H7 (cell line): ENCODE results near the gene AP5S1.

- RAMPAGE, long total RNA, result no peak
These were observed 8.7 kb upstream of the AP5S1 start for GRCh38 chr20:3811400-3812350.

DNA sequence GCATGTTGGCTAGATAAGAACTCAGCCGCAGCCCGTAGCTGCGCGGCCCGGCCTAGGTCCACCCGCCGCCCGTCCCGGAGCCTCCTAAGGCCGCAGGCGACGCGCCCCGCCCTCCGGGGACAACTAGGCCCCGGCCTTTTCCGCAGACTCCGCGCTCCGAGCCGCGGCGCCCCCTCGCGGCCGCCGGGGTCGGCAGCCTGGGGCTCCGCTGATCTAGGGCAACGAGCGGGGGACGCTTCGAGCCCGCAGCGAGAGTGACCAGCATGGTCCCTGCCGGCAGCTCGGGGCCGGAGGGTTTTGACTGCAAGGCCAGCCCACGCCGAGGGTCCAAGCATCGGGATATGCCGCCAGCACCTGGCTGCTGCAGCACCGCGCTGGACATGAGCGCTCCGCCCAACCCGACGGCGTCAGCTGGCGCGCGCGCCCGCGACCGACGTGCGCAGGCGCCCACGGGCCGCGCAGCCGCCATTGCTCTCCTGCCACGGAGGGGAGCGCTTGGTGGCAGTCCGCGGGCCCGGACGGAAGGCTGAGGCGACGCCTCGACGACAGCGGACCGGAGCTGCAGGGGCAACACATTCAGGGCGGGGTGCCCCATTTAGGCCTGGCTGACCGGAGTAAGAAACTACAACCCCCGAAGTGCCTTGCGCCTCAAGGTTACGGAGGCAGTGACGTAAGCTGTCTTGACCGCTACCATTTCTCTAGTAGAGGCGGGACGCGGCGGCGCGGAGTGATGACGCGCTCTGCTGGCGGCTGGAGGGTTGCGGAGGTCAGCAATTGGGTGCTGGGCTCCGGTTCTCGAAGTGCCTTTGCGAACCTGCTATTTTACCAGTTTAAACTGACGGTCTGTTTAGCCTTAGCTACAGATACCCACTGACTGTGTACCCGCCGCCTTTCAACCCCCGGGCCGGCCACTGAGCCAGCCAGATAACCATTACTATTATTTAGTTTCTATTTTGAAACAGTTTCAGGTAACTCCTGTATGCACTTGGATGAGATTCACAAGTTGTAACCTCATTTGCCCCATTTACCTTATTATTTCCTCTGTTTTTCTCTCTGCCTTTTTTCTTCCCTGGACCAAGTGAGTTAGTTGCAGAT, at the start of gene AP5S1:
AP5S1 (plus strand) TSS at position 459 of the 1,095 bp plus-strand sequence.
- RAMPAGE, long total RNA, result no peak

GRCh38 chr20:3923900-3924814, 35.0 kb downstream of the PANK2 start:
- RAMPAGE, long total RNA, result no peak

DNA sequence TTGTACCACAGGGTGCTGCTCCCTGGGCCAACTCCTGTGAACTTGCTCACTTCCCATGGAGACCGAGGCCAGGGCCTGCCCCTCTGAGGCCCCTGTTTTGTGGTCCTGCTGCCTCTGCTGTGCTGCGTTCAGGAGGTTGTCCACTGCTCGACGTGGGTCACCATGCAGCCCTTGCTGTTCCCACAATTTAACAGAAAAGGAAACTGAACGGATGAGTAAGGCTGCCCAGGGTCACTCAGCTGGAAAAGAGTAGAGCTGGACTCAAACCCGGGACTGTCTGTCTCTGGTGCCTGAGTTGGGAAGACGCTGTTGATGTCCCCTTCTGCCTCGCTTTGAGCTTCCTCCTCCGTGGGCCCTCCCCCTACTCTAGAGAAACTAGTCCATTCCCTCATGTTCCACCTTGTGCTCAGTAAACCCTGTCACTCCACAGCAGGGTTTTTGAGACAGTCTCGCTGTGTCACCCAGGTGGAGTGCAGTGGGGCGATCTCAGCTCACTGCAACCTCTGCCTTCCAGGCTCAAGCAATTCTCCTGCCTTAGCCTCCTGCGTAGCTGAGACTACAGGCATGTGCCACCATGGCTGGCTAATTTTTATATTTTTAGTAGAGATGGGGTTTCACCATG, 35.7 kb downstream of the PANK2 start:
- RAMPAGE, long total RNA, result no peak

DNA sequence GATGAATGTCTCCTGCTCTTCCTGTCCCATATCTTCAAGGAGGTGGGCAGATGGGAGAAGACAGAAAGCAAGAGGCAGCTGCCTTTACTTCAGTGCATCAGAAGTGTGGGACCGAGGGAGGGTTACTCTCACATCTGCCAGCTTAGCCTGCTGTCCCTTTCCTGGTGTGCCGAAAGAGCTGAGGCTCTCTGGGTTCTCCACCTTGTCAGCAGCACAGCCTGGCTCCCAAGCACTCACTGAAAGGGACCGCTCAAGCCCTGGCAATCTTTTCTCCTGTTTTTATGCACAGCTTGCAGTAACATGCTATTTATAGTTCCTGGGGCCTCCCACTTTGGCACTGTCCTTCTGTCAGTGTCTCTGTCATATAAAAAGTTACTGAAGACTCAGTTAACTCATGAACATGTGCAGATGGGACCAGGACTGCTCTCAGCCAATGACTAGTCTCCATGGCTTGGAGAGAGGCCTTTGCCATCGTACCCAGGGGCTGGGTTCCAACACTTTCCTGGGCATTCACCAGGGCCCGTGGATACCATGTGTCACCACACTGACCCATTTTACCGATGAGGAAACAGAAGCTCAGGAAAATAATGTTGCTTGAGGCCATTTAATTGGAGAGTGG, 46.2 kb downstream of the PANK2 start:
- RAMPAGE, long total RNA, result no peak

DNA sequence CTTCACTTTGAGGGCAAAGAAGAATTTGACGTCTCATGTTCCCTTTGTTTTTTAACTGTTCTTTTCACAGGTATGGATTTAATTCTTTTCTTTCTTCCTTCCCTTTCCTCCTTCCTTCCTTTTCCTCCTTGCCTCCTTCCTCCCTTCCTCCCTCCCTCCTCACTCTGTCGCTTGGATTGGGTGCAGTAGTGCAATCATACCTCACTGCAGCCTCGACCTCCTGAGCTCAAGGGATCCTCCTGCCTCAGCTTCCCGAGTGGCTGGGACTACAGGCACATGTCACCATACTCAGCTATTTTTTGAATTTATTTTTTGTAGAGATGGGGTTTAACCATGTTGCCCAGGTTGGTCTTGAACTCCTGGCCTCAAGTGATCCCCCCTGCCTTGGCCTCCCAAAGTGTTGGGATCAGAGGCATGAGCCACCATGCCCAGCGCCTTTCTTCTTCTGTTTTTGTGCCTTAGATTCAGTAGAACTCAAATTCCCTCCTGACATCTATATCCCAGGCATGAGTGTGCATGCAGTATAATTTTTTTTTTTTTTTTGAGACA, 29.2 kb downstream of the RNF24 start:
- RAMPAGE, long total RNA, result no peak

DNA sequence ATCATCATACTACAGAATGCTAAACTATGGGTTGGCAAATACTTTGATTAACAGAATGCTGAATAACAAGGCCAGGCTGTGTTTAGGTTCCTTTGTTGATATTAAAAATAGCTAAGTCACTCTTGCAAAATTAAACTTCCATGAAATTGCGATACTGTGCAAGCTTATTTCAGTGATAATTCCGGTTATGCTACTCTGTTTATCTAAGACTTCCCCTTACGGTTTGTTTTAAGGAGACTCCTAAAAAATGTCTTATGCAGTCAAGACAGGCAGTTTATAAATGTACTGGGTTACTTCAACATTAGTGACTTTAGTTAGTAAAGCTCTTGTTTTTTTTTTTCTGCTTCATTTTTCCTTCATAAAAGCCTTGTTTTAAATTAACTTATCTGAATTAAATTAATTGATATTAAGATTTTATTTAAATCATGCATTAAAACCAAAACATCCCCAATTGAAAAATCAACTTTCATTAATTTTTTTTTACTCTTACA, 2.6 kb downstream of the RNF24 start:
- RAMPAGE, long total RNA, result no peak

GRCh38 chr20:4082405-4083334, 66.0 kb upstream of the SMOX start:
- RAMPAGE, long total RNA, result no peak

DNA sequence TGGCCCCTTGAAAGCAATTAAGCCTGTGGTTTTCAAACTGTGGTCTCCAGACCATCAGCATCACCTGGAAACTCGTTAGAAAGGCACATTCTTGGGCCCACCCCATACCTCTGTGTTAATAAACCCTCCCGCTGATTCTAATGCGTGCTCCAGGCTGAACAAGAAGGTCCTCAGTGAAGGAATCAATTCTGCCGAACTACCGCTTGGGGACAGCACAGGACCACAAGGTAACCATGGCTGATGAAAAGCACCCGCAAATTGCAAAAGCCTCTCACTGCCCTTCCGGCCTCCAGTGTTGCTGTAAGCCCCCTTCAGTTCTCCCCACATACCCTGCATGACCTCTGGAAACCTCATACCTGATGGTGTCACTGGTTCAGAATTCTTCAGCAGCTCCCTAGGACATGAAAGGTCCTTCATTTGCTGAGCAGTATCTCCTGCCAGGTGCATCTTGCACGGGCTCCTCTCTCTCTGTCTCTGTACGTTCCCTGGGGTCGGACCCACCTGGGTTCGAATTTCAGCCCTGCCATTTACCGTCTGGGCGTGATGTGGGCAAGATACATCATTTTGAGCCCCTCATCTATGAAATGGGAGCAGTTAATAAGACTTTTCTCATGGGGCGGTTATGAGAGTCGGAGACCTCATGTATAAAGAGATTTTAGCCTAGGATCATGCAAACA, 39.9 kb upstream of the SMOX start:
- RAMPAGE, long total RNA, result no peak

DNA sequence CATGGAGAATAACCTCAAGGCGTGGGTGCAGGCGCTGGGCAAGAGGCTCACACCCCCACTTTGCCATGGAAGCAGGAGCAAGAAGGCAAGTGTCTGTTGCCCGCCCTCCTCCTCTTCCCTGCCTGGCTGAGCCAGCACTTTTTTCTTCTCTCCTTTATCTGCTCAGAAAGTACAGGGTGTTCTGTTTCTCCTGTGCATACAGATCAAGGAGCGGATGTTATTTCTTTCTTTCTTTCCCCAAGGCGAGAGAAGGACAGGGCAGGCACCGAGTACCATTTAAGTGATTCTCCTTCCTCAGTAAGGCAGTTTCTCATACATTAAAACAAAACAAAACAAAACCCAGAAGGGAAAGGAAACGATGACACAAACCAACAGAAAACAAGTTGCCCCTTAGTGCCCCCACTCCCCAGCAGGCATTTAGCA, 22.3 kb downstream of the SMOX start:
- RAMPAGE, long total RNA, result no peak

- RAMPAGE, long total RNA, result no peak
These were observed 43.7 kb upstream of the RASSF2 start for GRCh38 chr20:4866898-4867734.

GRCh38 chr20:4926469-4926884, 74.8 kb downstream of the SLC23A2 start:
- RAMPAGE, long total RNA, result no peak

GRCh38 chr20:5049981-5050392, 48.7 kb upstream of the SLC23A2 start:
- RAMPAGE, long total RNA, result no peak

DNA sequence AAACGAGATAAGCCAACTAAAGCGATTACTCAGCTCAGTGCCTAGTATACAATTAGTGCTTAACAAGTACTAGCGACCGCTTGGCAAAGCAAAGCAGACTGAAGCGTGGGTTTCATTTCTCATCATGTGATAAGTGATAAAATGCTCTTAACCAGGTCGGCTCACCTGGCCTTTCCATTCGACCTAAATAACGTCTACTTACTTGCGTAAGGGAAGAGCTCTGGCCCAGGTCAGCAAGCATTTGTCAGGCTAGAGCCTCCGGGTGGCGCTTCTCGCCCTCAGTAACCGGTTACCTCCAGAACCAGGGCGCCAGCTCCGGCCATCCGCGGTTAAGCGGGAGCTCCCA, 537 bp upstream of the CDS2 start:
- RAMPAGE, long total RNA, result no peak

DNA sequence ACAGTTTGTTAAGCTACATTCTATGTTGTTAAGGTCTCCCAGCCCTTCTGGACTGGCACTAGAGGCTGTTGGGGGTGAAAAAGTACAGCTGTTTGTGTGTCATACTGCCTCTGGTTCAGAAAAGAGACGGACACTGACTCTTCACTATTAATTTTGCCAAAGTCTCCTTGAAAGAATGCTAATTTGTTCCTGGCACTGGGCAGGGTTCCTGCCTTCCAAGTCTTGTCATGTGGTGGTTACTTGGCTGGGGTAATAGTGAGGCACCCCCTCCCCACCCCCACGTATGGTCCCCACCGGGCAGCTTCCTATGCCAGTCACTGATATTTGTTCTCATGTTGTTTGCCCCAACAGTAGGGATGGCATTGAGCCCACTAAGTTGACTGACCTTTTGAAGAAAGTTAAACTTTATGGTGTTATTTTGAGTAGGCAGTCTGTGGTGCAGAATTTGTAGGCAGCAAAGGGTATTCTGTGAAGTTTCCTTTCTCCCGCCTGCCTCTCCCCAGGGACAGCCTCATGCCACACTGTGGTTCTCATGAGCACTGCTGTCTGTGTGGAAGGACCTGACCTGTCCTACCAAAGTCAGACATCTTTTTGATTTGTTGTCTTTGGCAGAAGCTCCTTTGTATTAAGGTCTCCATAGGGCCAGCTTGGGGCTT, 8.7 kb downstream of the CDS2 start:
- RAMPAGE, long total RNA, result no peak

GRCh38 chr20:5165226-5165889, 38.5 kb downstream of the CDS2 start:
- RAMPAGE, long total RNA, result no peak

DNA sequence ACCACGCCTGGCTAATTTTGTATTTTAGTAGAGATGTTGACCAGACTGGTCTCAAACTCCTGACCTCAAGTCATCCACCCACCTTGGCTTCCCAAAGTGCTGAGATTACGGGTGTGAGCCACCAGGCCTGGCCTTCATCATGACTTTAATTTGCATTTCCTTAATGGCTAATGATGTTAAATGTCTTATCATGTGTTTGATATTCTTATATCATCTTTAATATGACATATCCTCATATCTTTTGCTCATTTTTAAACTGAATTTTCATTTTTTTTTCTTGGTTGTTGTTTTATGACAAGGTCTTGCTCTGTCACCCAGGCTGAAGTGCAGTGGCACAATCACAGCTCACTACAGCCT, 70.2 kb downstream of the GPCPD1 start:
- RAMPAGE, long total RNA, result no peak

DNA sequence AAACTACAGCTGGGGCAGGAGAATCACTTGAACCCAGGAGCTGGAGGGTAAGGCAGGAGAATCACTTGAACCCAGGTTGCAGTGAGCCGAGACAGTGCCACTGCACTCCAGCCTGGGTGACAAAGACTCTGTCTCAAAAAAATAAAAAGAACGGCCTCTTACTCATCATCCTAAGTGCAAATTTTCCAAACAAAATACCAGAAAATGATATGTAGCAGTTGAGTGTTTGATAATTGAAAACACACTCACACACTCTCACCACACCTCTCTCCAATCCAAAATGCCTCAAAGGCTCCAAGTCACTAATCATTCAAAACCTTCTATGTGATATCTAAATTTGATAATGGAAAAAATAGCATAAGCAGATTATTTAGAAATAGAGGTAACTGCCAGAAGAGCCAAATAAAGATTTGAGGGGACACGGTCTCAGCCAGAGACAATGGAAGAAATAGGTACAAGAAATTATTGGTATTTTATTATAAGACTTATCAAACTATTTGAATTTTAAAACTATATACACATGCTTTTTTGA, 59.1 kb downstream of the GPCPD1 start:
- RAMPAGE, long total RNA, result no peak

DNA sequence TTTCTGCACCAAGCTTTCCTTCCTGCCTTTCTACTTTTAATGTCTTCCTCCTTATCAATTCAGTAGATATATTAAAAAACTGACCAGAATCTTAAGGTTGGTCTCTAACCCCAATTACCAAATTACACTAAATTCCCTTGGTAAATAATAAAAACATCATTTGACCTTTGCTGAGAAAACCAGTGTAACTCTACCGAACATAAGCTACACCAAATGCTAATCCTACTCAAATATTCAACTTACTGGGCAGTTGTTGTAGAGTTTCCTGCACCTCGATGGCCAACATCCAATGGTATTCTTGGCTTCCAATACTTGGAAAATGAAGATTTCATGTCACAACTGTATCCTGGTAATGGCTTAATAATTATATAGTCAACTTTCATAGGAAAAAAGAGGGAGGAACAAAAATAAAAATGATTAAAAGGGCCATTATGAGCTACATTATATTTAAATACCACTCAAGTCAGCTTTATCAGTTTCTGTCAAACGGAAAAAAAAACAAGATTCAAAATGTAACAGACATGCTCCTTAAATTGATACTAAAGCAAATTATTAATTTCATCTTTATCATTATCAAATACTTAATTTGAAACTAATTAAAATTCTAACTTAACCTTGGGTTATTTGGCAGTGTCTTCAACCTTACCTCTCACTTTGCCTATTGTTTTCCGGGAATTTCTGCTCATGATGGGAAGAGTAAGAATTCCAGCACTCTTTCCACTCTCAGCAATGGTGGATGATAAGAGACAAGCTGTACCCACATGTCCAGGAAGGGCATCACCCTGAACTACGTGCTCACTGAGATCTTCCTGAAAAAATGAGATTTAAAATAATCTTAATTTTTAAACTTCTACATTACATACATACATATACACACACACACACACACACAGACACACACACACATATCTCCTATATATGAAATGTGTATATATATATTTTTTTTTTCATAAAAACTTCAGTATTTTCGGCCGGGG, 35.3 kb downstream of the GPCPD1 start:
- RAMPAGE, long total RNA, result no peak

DNA sequence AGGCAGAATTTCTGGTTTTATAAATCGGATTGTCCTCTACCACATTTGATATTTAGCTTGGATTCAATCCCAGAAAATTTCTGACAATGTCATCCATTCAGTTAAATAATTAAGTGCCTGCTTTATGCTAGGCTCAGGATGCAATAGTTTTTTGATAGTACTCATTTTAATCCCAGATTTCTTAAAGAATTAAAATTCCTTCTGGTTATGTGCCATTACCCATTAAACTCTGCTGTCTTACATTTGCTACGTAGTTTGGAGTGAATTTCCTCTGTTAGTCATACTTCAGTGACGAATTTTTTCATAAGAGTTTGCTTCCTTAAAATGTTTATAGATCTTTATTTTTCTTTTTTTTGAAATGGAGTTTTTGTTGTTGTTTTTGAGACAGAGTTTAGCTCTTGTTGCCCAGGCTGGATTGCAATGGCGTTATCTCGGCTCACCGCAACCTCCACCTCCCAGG, 2.2 kb upstream of the GPCPD1 start:
- RAMPAGE, long total RNA, result no peak